Urinary bladder (tissue), 3 donors: ENCODE measurements around a stretch of chr2.

GRCh38 chr2:151730289-151730603 is 4.0 kb downstream of the NEB start:
- PRO-cap: no peak
- RAMPAGE, long total RNA: no peak

GRCh38 chr2:151805176-151805866 is 22.9 kb downstream of the ARL5A start:
- PRO-cap: no peak
- RAMPAGE, long total RNA: no peak

DNA sequence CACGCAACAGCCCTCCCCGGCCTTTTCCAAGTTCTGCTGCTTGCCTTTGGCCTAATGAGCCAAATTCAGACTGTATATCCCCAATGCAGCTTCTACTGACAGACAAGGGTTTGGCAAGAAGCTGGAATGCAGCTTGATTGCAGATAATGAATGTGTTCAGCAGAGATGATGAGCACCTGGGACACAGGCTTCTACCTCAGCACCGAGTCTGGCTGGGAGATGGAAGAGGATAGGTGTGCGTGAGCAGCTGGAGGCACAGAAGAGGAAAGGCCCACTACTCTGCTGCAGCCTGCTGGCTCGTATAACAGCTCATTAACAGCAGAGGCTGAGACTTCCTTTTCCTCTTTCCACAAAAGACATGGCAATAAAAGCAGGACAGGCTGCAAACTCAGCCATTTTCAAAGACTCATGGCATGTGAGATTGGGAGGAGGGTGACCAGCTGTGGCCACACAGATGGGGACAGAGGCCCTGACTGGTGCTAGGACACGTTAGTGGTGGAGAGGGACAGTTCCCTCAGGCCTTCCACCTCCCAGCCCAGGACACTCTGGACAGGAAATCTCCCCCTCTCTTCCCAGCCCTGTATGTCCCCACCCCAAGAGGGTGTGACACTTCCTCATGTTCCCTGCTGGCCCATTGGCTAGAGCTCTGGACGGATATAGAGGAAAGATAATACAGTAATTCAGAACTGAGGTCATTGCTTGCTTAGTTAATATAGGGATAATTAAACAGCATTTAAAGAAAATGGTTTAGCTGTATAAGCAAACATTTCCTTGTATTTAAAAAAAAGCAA is 60.3 kb downstream of the CACNB4 start:
- PRO-cap: no peak
- RAMPAGE, long total RNA: no peak

DNA sequence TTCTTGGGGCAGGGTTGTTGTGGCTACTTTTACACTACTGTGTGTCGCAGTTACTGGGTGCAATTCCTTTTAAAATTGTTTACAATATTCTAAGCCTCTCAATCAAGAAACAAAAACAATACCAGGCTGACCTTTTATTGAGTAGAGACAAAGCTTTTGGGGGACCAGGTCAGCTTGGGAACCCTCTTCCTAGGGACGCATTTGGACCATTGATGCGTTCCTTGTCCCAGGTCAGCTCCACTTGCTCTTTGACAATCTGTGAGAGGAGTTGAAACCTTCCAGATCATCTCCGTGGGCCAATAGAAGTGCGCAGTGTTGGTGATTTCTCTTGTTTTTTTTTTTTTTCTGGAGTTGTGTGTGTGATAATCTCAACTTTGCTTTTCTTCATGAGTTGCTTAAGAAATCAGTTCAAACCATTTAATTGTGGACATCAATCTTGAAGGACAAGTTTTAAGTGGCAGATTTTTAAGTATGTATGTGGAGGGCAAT is 2.8 kb downstream of the FMNL2 start:
- PRO-cap: unidirectional peak, minus-strand start at position 243 of the sequence
- RAMPAGE, long total RNA: no peak

DNA sequence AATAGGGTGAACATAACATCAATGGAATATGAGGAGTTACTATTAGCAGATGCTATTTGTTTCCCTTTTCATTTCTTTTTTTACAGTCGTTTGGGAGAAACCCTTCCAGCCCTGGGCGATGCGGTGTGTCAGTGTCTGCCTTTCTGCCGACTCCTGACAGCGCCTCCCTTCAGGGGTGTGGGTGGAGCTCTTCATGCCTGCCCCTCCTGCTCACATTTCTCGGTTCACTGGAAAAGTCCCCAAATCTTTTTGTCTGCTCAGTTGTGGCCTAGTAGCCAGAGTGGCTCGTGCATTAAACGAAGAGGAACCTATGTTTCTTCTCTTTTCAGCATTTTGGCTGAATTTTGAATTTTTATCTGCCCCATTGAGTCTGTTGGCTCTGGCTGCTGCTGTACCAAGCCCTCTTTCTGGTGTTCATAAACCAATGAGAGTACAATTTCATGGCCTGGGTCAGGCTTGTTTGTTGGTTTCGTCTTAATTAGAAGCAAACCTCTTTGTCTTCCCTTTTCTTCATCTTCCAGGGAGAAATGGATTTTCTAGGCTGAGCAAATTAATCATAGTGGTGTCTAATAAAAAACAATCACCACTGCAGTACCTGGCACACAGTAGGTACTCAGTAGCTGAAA is 72.4 kb downstream of the FMNL2 start:
- PRO-cap: bidirectional peak, plus-strand start at position 260 of the sequence, minus-strand start at position 155 of the sequence
- RAMPAGE, long total RNA: no peak

DNA sequence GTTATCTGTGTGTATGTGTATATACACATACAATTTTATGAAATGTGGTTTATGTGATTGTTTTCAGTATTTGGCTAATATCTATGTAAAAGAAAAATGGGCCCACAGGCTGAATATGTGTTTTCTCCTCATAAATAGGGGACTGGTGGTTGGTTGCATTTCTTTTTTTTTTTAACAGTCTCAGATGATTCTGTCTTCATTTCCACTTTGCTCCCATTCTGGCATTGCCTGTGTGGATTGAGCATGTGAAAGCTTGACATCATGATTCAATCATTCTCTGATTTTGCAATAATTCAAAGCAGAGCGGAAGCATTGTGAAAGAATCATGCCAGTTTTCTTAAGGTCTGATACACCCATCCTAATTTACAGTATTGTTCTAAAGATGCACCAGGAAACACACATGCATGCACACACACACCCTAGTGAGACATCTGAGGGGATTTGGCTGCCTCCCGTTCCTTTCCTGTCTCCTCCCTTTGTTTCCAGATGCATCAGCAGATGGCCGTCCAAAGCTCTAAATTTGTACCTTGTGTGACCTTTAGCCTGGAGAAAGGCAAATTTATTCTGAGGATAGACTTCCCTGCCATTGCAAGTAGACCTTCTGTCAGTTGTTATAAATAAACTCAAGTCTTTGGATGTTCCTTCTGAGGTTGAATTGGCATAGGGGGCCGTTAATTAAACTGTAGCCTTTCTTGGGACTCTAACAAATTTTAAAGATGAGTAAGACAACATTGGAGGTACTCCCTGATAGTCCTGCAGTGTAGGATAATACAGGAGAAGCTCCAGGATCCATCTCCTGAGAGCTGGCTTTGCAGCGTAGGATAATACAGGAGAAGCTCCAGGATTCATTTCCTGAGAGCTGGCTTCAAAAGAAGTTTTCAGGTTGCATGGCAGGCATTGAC is 97.3 kb downstream of the FMNL2 start:
- PRO-cap: no peak
- RAMPAGE, long total RNA: no peak

GRCh38 chr2:152441393-152441961 is 106.5 kb downstream of the FMNL2 start:
- PRO-cap: no peak
- RAMPAGE, long total RNA: no peak

GRCh38 chr2:152542660-152543656 is 174.3 kb downstream of the PRPF40A start:
- PRO-cap: no peak
- RAMPAGE, long total RNA: no peak

DNA sequence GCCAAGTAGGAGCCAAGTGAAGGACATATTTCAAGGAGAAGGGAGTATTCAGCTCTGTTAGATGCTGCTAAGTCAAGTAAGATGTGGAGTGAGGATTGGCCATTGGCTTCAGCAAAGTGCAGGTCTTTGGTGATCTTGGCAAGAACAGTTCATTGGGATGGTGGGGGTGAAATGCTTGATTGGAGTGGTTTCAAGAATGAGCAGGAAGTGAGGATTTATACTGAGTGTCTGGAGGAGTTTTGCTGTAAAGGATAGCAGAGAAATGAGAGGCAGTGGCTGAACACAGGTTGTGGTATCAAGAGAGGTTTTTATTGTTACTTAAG is 139.7 kb downstream of the PRPF40A start:
- PRO-cap: no peak
- RAMPAGE, long total RNA: no peak

DNA sequence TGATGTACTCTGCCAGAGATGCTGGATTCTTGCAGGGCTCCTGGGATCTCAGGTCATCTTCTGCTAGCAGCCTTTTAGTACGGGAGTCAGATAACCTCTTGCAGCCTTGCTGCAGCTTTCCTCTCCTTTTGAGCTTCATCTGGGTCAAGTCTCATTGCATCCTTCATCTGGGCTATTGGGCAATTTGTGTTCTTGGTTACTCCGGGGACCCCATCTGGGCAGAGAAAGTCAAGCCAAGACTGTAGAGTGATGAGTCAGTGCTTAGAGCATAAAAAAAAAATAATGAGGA is 105.6 kb downstream of the PRPF40A start:
- PRO-cap: no peak
- RAMPAGE, long total RNA: no peak

DNA sequence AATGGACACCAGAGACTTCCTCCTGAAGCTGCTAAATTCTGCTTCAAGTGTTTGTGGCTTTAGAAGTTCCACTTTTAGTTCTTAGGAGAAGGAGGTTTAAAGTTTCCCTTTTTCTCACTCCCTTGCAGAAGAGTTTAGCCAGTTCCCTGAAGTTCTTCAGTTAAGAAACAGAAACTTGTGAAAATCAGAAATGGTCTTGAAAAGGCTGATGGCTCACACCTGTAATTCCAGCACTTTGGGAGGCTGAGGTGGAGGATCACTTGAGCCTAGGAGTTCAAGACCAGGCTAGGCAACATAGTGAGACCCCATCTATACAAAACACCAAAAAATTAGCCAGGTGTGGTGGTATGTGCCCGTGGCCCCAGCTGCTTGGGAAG is 105.2 kb downstream of the PRPF40A start:
- PRO-cap: no peak
- RAMPAGE, long total RNA: no peak

DNA sequence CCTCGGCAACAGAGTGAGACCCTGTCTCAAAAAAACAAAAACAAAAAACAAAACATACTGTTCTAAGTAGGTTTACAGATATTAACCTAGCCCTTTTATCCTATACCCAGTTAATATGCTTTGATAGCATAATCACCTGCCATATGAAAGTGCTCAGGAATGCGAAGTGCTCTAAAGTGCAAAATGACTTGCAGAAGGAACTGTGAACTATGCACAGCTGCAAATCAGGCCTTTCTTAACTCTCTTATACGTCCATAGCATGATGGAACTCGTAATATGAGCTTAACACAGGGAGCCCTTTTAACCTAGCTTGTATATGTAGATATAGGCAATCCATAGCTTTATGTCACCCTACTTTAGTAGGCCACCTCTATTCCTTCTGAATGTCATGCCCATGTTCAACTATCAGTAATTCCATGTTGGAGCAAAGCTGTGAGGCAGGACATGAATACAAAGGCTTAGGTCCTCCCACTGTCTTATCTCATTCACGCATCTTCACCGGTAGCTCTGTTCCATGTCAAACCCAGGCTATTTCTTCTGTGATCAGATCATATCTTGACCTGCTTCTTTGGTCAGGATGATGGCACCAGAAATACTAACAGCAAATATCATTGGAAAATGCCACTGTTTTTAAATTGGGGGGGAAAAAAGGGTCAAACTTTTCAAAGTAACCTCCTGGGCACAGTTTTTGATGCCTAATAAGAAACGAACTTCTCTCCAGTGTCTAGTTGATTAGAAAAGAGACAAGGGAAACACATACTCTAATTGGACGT is 72.9 kb downstream of the PRPF40A start:
- PRO-cap: no peak
- RAMPAGE, long total RNA: no peak

DNA sequence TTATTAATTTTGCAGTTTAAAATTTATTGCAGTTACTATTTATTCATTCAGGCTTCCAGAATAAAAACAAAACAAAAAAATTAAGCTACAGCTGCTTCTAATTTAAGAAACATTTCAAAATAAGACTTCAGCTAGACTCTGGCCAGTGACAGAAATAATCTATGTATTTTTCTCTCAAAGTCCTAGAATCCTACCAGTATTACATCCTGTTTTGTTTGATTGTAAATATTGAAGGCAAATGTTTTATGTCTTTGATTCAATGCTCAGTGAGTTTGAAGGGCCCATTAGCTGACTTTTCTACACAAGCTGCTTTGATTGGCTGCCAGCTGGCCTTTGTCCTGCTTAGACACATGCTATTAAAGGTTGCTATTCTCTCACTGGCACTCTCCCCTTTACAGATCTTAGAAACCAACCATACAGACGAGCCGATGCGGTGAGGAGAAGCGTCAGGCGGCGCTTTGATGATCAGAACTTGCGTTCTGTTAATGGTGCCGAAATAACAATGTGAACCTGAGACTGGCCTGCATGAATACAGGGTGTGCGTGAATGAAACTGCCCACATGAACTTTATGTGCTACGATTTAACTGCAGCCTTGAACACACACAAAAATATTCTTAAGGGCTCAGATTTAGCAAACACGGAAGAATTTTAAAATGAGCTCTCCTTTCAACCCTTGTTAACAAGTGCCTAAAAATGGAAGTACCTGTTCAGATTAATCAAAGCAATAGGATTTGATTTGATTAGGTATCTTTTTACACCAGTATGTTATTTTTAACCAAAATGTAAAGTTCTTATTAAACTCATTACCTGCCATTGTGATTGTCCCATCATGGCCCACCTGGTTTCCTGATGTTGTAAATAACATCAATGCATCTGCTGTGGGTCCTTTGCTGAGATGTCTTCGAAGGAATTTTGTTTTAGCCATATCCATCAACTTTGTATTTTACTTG is 69.6 kb downstream of the PRPF40A start:
- PRO-cap: no peak
- RAMPAGE, long total RNA: no peak

- PRO-cap: no peak
- RAMPAGE, long total RNA: no peak
These were observed 51.1 kb downstream of the PRPF40A start for GRCh38 chr2:152665967-152666734.

DNA sequence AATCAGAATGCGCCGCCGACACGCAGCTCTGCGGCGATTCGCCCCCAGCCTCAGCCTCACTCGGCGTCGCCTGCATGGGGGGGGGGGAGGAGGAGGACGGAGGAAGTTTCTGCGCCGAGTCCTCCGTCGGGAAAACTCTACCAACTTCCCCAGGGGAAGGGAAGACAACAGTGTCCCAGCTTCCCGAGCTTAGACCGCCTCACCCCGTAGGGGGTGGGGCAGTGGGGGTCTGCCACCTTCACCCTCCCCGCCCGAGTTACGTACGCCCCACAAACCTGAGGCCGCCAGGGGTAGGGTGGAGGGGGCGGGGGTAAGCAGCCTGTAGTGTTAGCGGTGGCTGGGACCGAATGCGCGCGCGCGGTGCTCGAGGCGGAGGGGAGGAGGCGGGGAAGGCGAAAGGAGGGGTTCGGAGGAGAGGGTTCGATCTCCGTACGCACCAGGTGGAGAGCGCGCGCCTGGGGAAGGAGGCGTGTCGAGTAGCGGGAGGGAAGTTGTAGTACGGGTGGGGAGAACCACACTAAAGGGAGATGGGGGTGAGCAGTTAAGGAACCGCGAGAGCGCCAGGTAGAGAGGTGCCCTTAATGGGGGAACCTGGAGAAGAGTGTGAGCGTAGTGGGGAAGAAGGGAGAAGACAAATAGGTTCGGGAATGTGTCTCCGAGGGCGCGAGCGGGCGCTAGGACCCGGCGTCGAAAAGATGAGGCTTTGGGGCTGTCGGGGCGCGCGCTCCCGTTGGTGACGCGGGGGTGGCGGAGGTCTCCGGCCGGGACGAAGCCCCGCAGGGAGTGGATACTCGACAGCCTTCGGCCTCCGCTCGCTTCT is 505 bp upstream of the PRPF40A start:
- PRO-cap: bidirectional peak, plus-strand start at position 75 of the sequence, minus-strand start outside the sequence; bidirectional peak, plus-strand start at position 324 of the sequence, minus-strand start at position 326 of the sequence; bidirectional peak, plus-strand start at position 520 of the sequence, minus-strand start at position 437 of the sequence; bidirectional peak, plus-strand start outside the sequence, minus-strand start at position 697 of the sequence
- RAMPAGE, long total RNA: start-site peak on the minus strand centred at position 315 of the sequence, 78 bp wide, 439 and 217 reads in 2 replicates; start-site peak on the plus strand centred at position 384 of the sequence, 111 bp wide, 47 and 19 reads in 2 replicates

- PRO-cap: unidirectional peak, plus-strand start at chr2:154206804
- RAMPAGE, long total RNA: no peak
These were observed 334.9 kb downstream of the GALNT13 start for GRCh38 chr2:154206714-154206952.

DNA sequence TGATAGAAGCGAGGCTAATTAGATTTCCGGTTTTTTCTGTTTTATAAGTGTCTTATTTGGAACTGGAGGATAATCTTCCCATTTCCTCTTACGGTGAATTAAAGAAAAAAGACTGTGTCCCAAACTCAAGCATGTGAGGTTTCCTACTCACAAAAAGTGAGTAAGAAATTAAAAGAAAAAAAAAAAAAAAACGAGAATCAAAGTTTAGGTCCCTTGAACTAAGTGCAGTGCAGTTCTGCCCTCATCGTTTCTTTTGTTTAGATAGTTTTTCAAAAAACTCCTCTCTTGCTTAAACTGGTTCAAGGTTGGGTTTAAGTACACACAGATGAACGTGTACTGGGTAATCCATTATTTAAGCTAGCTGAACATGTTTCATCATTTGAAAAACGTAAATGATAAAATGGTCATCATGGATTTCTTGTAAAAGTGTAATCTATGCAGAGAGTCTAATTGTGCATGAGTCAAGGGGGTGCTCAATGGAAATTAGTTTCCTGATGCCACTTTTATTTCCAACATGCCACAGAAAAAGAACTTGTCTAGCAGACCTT is 235.8 kb upstream of the KCNJ3 start:
- PRO-cap: no peak
- RAMPAGE, long total RNA: no peak

- PRO-cap: no peak
- RAMPAGE, long total RNA: no peak
These were observed 532.6 kb downstream of the KCNJ3 start for GRCh38 chr2:155231064-155231508.

DNA sequence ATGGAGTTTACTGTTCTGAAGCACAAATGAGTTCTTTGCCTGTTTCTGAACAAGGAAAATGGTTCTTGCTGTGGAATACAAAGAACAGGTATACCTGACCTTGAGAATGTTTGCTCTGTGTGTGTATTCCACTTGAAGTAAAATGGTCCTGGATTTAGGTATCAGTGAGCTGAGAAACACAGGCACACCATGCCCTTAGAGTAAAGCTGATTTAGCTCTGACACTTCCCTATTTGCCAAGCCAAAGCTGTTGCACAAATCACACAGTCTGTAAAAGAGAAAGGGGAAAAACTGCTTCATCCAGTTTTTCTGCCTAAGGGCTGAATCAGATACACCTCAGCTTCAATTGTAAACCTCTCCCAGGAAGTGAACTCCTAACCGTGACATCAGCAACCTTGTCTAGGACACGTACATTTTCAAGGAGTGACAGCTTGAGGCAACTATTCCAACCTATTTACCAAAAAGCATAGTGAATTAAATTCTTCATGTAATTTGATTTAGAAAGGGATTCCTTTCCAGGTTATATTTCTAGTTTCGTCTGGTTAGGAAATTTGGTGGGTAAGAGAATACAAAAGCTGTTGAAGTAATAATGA is 150.4 kb downstream of the NR4A2 start:
- PRO-cap: no peak
- RAMPAGE, long total RNA: no peak

- PRO-cap: no peak
- RAMPAGE, long total RNA: no peak
These were observed 147.7 kb downstream of the NR4A2 start for GRCh38 chr2:156184726-156185289.